Cardiac ventricle fibroblast (primary cell): ENCODE measurements around the gene SPATA6.

DNA sequence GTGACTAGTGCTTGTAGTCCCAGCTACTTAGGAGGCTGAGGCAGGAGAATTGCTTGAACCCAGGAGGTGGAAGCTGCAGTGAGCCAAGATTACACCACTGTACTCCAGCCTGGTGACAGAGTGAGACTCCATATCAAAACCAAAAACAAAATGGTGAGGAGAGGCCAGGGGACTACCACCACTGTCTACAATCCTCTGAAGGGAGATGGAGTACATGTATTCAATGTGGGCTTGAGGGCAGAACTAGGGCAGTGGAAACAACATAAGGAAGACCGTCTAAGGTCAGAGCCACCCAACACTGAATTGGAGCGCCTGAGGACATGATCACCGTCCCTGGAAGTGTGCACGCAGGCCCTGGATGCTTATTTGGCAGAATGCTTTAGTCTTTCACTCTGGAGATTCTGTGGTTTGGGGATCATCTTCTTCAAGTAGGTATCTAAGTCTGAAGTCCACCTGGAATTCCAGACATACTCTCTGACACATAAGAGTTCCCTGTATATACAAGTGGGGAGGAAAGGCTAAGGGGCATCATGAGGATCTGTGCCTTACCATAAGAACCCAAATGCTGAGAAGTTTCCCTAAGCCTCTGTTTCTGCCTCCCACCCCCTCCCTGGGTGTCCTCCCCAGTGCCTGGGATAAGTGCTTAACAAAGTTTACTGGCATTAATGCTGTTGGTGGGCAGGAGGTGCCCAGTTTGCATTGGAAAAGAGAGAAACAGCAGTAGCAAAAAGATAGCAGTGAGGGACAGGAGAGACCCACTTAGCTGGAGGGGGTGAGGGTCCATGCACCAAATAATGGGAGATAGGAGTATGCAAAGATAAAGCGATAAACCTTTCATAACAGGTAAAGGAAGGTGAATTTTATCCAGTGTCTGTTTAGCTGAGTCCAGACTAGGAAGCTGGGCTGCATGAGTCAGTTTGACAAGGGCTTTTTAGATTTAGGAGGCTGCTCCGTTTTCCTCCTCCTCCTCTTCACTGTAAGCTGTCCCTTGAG lies 28.6 kb upstream of the FOXE3 start:
- RAMPAGE, long total RNA: no peak

DNA sequence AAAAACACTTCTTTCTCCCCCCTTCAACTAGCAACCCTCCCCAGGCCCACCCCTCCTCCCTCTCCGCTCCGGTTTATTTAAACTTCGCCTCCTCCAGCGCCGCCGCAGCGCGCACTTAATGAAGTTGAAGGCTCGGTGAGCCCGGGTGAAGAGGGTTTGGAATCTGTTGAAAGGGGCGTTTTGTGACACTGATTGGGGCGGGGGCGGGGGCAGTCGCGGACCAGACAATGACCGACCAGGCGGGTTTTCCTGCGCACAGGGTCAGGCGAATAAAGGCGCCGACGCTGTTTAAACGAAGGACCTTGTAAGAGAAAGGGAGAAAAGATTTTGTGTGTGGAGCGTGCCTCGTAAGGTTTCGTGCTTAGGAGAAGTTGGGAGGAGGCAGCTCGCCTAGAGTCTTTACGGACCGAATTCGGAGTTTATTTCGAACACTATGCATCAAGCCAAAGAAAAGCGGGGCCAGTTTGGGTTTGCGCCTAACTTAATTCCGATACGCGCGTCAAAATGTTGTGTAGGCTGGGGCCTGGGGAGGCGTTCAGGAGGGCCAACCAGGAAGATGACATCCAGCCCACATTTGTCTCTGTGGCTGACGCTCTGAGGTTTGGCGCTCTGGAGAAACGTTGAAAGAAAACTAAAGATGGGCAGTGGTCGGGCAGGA lies 6.3 kb downstream of the FOXD2 start:
- RAMPAGE, long total RNA: no peak

GRCh38 chr1:47558366-47558879 lies 120.6 kb downstream of the FOXD2 start:
- RAMPAGE, long total RNA: no peak

GRCh38 chr1:47995712-47995965 lies 1.5 kb downstream of the TRABD2B start:
- RAMPAGE, long total RNA: no peak

- RAMPAGE, long total RNA: no peak
Observed at GRCh38 chr1:48055813-48056236, 58.6 kb upstream of the TRABD2B start.

DNA sequence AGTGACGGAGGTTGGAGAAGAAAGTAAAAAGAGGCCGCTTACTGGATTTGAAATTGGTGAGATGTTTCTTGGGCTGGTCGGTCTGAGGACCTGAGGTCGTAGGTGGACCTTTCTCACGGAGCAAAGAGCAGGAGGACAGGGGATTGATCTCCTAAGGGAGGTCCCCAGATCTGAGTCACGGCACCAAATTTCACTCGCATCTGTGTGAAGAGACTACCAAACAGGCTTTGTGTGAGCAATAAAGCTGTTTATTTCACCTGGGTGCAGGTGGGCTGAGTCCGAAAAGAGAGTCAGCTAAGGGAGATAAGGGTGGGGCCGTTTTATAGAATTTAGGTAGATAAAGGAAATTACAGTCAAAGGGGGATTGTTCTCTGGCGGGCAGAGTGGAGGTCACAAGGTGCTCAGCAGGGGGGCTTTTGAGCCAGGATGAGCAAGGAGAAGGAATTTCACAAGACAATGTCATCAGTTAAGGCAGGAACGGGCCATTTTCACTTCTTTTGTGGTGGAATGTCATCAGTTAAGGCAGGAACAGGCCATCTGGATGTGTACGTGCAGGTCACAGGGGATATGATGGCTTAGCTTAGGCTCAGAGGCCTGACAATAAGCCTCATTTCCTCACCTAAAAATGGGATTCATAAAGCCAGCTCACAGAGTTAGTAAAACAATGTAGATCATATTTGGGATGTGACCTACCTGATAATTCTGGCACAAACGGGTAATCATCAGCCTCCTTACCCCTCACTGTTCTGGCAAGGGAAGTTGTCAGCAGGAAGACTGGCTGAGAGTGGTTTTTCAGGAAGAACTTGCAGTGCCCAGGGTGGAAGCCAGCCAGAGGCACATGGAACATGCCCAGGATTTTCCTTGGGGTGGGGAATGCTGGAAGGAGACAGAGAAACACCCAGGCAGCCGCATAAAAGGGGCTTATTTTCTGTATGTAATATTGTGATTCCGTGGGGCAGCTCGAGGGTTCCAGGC lies 8.0 kb upstream of the SLC5A9 start:
- RAMPAGE, long total RNA: no peak

GRCh38 chr1:48471248-48472322 lies at the start of gene SPATA6:
Gene SPATA6, minus strand, starts transcription at chr1:48472204.
- RAMPAGE, long total RNA: no peak

- RAMPAGE, long total RNA: no peak
Observed at GRCh38 chr1:48472323-48472654, 285 bp upstream of the SPATA6 start.

DNA sequence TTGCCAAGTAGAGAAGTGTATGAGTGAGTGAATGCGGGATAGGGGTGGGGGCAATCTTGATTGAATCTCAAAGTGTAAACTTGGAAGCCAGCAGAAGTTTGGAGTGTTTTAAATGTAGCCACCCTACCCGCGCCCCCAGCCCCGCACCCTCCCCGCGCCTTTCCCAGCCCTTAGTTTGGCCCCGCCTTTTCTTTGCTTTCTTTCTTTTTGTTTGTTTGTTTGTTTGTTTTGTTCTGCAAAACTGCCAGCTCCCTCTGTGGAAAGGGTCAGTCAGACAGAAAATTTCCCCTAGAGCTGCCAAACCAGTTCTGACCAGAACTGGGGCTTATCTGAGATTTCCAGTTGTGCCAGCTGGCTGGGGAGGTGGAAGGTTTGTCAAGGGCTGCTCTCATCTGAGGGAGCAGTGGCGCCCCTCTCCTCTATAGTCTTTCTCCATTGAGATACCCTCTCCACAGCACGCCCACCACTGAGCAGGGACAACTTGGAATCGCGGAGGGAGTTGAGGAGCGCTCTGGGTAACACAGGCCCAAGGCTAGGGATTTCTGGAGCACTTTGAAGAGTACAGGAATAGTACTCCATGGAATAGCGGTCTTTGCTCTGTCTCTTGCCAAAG lies 708 bp upstream of the BEND5 start:
- RAMPAGE, long total RNA: no peak

DNA sequence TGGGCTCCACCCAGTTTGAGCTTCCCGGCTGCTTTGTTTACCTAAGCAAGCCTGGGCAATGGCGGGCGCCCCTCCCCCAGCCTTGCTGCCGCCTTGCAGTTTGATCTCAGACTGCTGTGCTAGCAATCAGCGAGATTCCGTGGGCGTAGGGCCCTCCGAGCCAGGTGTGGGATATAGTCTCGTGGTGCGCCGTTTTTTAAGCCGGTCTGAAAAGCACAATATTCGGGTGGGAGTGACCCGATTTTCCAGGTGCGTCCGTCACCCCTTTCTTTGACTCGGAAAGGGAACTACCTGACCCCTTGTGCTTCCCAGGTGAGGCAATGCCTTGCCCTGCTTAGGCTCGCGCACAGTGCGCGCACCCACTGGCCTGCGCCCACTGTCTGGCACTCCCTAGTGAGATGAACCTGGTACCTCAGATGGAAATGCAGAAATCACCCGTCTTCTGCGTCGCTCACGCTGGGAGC lies 143.0 kb downstream of the AGBL4 start:
- RAMPAGE, long total RNA: no peak

DNA sequence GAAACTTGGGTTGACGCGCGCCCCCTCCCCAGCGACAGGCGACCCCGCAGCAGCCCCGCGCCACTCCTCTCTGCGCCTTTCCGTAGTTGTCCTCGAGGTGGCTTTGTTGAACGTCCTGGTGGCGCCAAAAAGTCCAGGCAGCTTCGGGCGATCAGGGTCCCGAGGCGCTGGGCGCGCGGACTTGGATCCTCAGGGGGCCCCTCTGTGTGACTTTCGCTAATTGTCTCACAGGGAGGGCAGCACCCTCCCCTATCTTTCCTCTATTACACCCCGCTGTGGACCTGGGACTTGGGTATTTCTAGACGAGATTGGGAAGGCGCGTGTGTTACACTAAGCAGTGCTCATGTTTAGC lies 24.7 kb upstream of the AGBL4 start:
- RAMPAGE, long total RNA: no peak

- RAMPAGE, long total RNA: no peak
Observed at GRCh38 chr1:50755420-50755990, 204.6 kb downstream of the FAF1 start.

DNA sequence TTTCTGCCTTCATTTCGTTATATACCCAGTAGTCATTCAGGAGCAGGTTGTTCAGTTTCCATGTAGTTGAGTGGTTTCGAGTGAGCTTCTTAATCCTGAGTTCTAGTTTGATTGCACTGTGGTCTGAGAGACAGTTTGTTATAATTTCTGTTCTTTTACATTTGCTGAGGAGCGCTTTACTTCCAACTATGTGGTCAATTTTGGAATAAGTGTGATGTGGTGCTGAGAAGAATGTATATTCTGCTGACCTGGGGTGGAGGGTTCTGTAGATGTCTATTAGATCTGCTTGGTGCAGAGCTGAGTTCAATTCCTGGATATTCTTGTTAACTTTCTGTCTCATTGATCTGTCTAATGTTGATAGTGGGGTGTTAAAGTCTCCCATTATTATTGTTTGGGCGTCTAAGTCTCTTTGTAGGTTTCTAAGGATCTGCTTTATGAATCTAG lies 51.9 kb downstream of the FAF1 start:
- RAMPAGE, long total RNA: no peak

GRCh38 chr1:50909313-50910319 lies 50.5 kb downstream of the FAF1 start:
- RAMPAGE, long total RNA: no peak

GRCh38 chr1:50977305-50977536 lies 7.2 kb downstream of the CDKN2C start:
- RAMPAGE, long total RNA: no peak

- RAMPAGE, long total RNA: no peak
Observed at GRCh38 chr1:50981720-50982098, 11.7 kb downstream of the CDKN2C start.

- RAMPAGE, long total RNA: no peak
Observed at GRCh38 chr1:51370872-51371223, 40.5 kb upstream of the TTC39A start.

GRCh38 chr1:51517797-51519007 lies 864 bp downstream of the EPS15 start:
- RAMPAGE, long total RNA: no peak

GRCh38 chr1:51519662-51520192 lies 661 bp upstream of the EPS15 start:
- RAMPAGE, long total RNA: no peak

DNA sequence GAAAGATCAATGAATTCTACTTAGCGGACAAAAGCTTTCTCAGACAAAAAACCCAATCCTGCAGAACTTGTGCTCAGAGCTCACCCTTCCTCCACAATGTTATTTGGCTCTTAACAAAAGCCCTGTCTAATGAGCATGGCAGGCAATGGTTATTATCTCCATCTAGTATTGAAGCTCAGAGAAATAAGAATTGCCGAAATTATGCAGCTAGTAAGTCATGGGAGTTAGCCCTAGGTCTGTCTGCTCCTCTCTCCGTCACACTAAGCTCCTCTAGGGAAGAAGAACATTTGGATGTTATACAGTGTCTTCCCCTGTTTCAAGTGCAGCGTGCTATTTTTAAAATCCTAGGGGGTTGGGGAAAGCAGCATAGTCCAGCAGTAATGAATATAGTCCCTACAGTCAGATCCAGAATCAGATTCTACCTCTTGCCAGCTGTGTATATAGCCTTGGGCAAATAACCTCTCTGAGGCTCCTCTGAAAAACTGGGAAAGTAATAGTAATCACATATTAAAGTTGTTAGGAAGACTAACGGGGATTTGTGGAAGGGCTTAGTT lies 44.6 kb upstream of the OSBPL9 start:
- RAMPAGE, long total RNA: no peak